Caco-2 (cell line): ENCODE data around the genes TMEM151A, RCE1, PC and KDM2A.

GRCh38 chr11:66289929-66290331 is 987 bp upstream of the YIF1A start:
- PRO-cap, result unidirectional peak, minus-strand start at chr11:66290215
- RRBS, result 11% methylated on average over 4 of the region's 11 CpGs

GRCh38 chr11:66291405-66292651 is at the start of gene TMEM151A:
TMEM151A (plus strand) TSS chr11:66291894.
- PRO-cap, result no peak
- RRBS, result 11% methylated on average over 45 of the region's 115 CpGs

- PRO-cap, result no peak
- RRBS, result 96% methylated on average over 21 of the region's 66 CpGs
These were observed 640 bp downstream of the CD248 start for GRCh38 chr11:66315868-66316940.

GRCh38 chr11:66373154-66373672 is 1.7 kb upstream of the SLC29A2 start:
- PRO-cap, result no peak
- RRBS, result no CpG with 5 or more reads among the region's 5 CpGs

GRCh38 chr11:66618077-66618436 is 1.6 kb downstream of the RBM14 start:
- PRO-cap, result no peak
- RRBS, result no CpG with 5 or more reads among the region's 1 CpG

- PRO-cap, result bidirectional peak, plus-strand start at chr11:66843448, minus-strand start at chr11:66843340; bidirectional peak, plus-strand start at chr11:66843743, minus-strand start at chr11:66843688; bidirectional peak, plus-strand start at chr11:66843823, minus-strand start at chr11:66843826
- RRBS, result 2% methylated on average over 37 of the region's 84 CpGs
These were observed at the start of gene RCE1 for GRCh38 chr11:66843114-66844014. RCE1 (plus strand) TSS chr11:66843441.

GRCh38 chr11:66877562-66877989 is 20.7 kb downstream of the LRFN4 start:
- PRO-cap, result no peak
- RRBS, result no CpG with 5 or more reads among the region's 2 CpGs

DNA sequence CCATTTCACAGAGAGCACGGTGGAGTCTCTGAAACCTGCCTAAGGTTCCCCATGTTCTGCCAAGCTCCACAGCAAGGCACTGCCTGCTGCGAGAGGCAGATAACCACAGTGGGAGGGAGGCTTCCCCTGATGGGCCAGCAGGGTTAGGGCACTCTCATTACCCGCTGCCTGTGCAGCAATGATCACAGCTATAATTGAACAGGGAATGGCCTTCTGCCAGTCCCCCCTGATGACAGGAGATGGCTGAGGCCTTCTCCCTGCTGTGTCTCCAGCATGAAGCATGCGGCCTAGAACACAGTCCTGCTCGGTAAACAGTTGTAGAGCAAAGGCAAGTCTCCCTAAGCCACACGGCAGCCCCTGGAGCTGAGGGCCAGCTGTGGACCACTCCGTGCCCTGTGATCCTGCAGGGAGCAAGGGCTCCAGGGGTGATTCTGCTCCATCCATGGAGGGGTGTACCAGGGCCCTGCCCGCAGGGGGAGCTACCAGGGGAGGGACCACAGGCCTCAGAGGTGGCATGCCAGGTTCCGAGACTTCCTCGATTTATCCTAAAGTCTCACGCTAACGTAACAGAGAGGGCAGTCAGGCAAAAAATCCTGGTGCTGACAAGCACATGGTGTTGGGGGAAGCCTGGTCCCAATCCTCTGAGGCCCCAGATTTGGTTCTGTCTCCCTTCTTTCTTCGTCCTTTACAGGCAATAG is 42.8 kb downstream of the PC start:
- PRO-cap, result no peak
- RRBS, result no CpG with 5 or more reads among the region's 13 CpGs

- PRO-cap, result no peak
- RRBS, result no CpG with 5 or more reads among the region's 5 CpGs
These were observed 36.9 kb downstream of the PC start for GRCh38 chr11:66921316-66921737.

- PRO-cap, result no peak
- RRBS, result no CpG with 5 or more reads among the region's 6 CpGs
These were observed 6.4 kb downstream of the PC start for GRCh38 chr11:66951863-66952145.

DNA sequence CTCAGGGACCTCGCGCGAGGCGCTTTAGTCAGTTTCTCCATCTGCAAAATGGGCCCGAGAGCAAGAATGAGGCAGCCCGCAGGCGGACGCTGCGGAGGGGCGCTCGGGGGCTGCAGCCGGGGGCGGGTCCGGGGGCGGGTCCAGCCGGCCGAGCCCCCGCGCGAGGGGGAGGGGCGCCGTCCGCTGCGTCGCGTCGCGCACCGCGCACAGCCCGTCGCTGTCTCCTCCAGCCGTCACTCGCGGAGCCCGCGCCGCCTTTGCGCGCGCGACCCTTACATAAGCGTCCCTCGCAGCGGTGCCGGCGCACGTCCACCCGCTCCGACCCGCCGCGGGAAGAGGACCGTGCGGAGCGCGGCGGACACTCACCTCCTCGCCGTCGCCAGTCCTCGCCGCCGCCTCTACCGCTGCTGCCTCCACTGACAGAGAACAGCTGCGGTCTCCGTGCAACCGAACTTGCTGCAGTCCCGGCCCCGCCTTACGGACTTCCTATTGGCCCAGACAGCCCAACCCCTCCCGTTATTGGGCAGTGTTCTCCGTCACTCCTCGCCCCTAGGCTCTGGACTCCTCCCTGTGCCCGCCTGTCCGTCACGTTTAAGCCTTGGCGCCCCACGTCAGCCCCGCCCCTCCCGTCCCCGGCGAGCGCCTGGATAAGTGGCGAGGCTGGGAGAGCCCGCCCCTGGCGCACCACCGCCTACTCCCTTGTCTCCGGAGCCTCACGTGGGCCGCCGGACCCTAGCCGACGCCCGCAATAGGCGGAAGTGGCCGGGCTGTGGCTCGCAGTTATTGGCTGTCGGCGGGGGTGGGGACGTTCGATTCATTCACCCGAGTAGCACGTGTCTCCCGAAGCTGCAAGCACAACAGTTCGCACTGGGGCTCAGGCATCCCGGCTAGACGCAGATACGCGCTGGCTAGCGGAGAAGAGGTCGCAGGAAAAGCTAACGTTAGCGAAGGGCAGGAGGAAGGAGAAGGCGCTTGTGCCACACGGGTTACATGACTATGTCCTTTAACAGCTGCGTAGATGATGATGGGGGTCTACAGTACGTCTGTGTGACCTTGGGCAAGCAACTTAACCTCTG is at the start of gene PC:
TSS of gene PC (minus strand) at position 428 of the 1,076 bp plus-strand sequence.
- PRO-cap, result bidirectional peak, plus-strand start at position 236 of the sequence, minus-strand start at position 212 of the sequence; unidirectional peak, minus-strand start at position 338 of the sequence; bidirectional peak, plus-strand start at position 860 of the sequence, minus-strand start at position 428 of the sequence
- RRBS, result 4% methylated on average over 18 of the region's 118 CpGs

DNA sequence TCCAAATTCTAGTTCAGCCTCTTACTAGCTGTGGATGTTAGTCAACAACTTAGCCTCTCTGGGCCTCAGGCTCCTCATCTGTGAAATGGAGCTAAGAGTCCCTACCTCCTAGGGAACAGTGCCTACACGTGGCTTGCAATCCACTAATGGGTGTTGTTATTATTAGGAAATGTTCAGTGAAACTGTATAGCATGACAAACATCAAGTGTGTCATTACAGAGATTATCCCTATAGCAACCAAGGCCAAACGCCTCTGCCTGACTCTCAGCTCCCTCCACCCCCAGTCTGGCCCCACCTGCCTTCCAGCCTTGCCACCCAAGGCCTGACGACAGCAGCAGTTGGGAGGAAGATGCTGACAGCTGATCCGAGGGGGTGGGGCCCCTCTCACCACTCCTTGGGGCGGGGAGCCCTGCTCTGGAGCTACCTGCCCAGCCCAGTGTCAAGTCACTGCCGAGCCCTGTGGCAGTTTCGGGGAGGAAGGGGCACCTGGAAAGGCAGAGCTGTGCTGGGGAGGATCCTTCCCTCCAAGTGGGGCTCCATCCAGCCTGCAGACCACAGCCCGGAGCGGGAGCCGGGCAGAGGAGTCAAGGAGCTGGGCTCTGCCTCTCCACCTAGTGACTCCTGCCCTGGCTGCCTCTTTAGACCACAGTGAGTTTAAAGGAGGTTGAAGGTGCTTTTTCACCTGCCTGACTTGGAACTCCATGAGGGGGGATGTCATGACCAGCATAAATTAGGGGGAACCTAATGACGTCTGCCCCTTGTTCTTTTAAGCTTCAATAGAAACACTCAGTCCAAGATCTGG is 1.5 kb upstream of the RHOD start:
- PRO-cap, result bidirectional peak, plus-strand start at position 465 of the sequence, minus-strand start at position 119 of the sequence
- RRBS, result no CpG with 5 or more reads among the region's 11 CpGs

DNA sequence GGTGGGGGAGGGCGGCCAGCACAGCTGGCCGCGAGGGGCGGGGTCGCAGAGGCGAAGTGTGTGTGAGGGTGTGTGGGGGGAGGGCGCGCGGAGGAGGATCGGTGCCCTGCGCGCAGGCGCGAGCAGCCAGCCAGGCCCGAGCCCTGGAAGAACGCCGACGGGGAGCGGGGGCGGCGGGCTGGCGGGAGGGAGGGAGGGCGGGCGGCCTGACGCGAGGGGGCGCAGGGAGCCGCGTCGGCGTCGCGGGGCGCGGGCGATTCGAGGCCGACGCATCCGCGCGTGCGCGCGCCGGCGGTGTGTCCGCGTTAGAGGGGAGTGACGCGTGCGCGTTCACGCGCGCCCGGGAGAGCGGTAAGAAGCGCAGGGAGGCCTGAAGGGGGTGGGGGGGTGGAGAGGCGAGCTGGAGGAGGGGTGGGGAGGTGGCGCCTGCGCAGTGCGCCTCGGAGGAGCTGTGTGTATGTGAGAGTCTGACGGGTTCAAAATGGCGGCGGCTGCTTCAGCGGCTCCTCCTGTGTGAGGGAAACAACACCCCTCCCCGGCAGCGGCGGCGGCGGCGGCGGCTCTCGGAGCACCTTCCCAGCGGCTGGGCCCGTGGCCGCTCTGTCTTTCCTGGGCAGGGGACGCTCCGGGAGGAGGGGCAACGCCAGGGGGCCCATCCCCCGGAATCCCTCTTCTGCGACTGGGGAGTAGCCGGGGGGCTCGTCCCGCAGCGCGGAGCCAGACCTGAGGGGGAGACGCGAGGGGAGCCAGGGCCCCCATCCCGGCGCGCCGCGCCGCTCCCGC is at the start of gene KDM2A:
TSS of gene KDM2A (plus strand) at position 458 of the 783 bp plus-strand sequence.
- PRO-cap, result bidirectional peak, plus-strand start at position 458 of the sequence, minus-strand start at position 96 of the sequence
- RRBS, result 2% methylated on average over 37 of the region's 98 CpGs

DNA sequence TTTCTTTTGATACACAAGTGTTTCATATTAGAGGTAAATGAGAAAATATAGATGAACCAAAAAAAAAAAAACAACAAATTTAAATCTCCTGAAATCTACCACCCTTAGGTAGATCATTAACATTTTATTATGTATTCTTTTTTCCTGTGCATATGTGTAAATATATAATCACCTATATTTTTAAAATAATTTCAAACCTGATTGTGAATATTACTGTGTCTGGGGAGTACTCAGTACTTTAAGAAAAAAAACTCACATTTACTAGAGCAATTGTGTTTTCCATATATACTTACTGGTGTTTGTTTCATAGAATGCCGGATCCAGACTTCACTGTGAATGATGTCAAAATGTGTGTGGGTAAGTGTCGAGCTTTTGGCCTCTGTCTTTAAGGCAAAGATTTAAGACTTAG is 62.5 kb downstream of the KDM2A start:
- PRO-cap, result no peak
- RRBS, result no CpG with 5 or more reads among the region's 2 CpGs

DNA sequence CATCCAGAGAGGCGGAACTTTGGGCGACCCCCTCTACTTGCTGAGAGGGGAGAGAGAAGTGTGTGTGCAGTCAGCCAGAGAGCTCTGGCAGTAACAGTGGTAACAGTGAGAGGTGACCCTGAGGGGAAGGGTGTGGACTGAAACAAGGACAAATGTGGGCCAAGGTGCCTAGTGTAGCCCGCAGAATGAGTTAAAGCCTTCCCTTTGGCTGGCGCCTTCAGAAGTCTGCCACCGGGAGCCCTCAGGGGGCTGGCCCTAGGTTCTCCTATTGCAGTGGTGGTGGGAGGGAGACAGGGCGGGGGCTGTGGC is 26.7 kb upstream of the GRK2 start:
- PRO-cap, result bidirectional peak, plus-strand start outside the sequence, minus-strand start at position 230 of the sequence
- RRBS, result no CpG with 5 or more reads among the region's 6 CpGs

DNA sequence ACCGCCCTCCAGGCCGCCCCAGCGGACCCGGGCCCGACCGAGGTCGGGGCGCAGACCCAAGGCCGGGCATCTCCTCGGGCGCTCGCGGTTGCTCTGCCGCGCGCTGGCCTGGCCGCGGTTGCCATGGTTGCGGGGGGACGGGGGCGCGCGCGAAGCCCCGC is 121 bp upstream of the ANKRD13D start:
- PRO-cap, result no peak
- RRBS, result under 1% methylated on average over 17 of the region's 25 CpGs

DNA sequence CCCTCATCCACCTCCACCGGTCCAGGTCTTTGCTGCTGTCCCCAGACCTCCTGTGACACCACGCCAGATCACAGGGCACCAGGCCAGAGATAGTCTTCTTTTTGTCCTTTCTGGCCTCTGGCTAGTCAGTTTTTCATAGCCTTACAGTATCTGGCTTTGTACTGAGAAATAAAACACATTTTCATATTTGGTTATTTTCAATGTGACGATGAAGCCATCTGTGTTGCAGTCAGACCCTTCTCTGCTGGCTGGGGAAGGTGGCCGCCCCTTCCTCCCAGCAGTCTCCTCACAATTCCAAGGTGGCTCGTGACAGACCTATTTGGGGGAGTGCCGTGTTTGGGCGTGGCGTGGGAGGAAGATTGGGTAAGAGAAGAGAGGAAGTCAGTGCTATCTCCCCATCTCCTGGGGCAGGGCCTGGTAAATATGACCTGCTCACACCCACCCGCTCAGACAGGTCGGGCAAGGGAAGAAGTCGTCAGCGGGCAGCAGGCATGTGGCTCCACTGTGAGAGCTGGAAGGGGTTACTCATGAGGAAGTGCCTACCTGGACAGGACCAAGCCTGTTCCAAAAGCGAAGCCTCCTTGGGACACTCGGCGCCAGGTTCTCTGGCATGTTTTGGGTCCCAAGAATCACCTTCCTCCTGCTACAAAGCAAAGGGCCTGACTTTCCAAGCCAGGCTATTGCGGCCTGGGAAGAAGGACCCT is 9.2 kb downstream of the SSH3 start:
- PRO-cap, result bidirectional peak, plus-strand start at position 449 of the sequence, minus-strand start at position 290 of the sequence
- RRBS, result no CpG with 5 or more reads among the region's 16 CpGs

DNA sequence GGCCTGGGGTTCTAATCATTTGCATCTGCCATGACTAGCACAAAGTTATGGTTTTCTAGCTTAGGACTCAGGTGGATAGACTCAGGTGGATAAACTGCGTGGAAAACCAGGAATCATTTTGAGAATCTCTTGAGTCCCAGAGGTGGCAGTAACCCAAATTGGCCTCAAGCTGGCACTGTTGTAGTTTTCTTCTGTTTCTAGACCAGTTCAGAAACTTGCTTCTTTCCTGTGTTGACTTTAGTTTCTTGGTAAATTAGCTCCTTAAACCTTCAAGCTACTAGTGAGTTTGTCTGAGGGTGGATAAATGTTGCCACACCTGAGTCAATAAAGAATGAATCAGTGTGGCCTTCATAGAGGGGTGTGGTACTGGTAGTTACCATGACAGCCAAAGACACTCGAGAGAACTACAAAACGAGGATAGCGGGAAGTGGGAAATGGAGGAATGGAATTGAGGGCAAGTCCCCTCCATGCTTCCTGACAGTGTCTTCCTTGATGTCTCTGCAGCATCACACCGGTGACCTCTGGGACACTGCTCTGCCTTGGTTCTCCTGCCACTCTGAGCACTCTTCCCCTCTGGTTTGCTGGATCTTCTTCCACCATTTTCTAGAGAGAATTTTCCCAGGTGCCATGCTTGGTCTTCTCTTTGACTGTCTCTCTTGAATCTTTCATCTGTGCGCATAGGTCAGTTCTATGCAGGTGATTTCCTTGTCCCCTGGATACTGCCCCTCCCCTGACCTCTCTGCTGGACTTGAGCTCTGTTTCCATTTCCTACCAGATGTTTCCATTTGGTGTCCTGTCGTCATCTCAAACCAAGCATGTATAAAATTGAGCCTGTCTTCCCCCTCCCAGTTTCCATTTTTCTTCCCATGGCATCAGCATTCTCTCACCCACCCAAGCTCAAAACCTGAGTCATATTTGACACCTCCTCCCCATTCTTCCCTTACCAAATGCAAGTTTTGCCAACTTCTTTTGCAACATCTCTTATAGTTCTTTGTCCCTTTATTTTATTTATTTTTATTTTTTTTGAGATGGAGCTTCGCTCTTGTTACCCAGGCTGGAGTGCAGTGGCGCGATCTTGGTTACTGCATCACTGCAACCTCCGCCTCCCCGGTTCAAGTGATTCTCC is 7.1 kb downstream of the POLD4 start:
- PRO-cap, result no peak
- RRBS, result no CpG with 5 or more reads among the region's 12 CpGs

GRCh38 chr11:67372816-67373388 is 496 bp downstream of the CLCF1 start:
- PRO-cap, result bidirectional peak, plus-strand start at chr11:67373205, minus-strand start at chr11:67372989; bidirectional peak, plus-strand start at chr11:67373346, minus-strand start at chr11:67373348
- RRBS, result 2% methylated on average over 54 of the region's 78 CpGs

DNA sequence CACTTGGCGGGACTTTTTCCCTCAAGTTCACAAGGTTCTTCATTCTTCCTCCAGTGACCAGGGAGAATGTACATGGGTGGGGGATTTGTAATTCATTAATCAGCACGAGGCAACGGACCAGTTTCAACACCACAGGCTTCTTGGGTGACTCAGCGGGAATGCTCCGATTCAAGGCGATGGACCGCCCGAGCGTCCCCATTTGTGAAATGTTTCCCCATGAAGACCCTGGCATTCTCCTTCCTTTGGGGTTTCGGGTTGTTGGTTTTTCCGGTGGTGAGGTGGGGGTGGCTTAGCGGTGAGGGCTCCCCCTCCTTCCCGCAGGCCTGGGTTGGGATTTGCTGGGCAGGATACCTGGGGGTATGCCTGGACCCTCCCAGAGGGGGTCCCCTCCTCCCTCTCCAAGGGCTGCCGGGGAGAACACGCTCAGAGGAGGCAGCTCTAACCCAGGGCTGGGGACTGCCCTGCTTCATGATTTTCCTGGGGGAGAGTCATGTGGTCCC is 1.0 kb upstream of the CLCF1 start:
- PRO-cap, result bidirectional peak, plus-strand start at position 147 of the sequence, minus-strand start outside the sequence
- RRBS, result no CpG with 5 or more reads among the region's 15 CpGs